Upper lobe of left lung (tissue), 5 donors: Measurements from ENCODE around the genes ABCA7, ARHGAP45 and GPX4.

GRCh38 chr19:940122-940507, 14.3 kb downstream of the ARID3A start:
- PRO-cap, 2 experiments: no peak in any of the 2 experiments
- RAMPAGE, long total RNA, 4 experiments: no peak in any of the 4 experiments

DNA sequence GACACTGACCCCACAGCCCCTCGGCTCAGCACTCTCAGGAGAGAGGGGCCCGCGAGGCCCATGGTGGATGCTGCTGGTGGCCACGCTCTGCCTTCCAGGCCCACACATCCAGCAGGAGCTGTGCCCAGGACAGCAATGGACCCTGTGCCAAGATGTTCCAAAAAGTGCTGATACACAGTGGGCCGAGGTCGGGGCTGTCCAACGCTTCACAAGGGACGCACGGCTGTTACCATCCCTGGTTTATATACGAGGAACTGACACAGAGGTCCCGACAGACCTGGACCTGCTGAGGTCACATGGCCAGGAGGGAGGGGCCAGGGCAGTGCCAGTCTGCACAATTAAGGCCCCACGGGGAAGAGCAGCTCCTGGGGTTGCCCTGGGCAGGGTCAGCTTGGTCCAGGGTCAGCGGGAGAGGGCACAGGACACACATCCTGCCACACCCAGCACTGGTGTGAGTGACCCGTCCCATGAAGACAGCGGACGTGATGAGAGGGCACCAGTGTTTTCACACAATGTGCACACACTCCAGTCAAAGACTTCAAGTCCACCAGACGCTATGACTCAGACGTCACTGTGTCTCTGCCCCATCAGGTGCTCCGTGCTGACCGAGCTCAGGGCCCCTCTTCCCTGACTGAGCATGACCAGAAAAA, 4.4 kb downstream of the TMEM259 start:
- PRO-cap, 2 experiments: no peak in any of the 2 experiments
- RAMPAGE, long total RNA, 4 experiments: no peak in any of the 4 experiments

- PRO-cap, 2 experiments: no peak in any of the 2 experiments
- RAMPAGE, long total RNA, 4 experiments: no peak in any of the 4 experiments
Measured at GRCh38 chr19:1018672-1019555, 2.0 kb downstream of the TMEM259 start.

GRCh38 chr19:1039318-1040433, at the start of gene ABCA7:
TSS of gene ABCA7 (plus strand) at chr19:1040107.
- PRO-cap, 2 experiments: peak in 2 of 2 experiments; most common plus-strand start chr19:1040048 (in 1); most common minus-strand start chr19:1039929 (in 2)
- RAMPAGE, long total RNA, 4 experiments: start-site peak on the plus strand in 3 of 4 experiments, at chr19:1040076-1040157 at its widest, 37 to 172 reads per replicate

DNA sequence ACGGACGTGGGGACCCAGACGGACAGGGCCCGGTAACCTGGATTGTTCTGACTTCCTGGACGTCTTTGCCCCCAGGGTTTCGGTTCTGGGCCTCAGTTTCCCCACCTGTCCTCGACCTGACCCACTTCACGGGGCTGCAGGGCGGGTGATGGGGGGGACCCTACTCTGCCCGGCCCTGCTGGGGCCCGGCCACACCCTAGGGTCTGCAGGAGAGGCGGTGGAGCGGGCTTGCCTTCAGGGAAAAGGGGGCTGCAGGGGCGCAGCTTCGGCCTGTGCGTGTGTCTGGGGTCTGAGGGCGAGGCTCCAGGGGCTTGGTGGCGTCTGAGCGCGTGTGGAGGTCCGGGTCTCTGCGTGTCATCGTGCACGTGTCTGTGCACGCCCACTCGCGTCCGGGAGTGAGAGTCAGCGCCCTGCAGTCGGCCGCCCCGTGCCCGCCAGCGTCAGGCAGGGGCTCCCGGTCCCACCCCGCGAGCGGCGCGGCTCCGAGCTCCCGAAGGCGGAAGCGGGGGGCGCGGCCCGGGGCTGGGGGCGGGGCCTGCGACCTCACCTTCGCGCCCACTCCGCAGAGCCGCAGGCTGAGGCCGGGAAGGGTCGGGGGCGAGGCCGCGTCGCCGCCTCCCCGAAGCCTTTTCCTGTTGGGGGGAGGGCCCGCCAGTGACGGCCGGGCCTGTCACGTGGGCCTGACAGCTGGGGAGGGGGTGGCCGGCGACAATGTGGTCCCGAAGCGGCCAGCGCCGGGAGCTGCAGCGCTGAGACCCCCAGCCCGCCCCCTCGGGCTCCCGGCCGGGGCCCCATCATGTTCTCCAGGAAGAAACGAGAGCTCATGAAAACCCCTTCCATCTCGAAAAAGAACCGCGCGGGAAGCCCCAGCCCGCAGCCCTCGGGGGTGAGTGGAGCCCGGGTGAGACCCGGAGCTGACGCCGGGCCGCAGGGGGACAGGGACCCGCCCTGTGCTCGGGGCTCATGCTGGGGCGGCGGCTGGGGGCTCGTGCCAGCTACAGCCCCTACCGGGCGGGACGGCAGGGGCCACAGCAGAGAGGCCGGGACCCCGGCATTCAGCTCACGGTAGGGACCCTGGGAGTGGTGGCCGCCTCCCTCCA, at the start of gene ARHGAP45:
Gene ARHGAP45, plus strand, starts transcription at position 558 of the 1,100 bp plus-strand sequence.
- PRO-cap, 2 experiments: peak in 2 of 2 experiments; most common plus-strand start position 573 of the sequence (in 2); most common minus-strand start position 291 of the sequence (in 1)
- RAMPAGE, long total RNA, 4 experiments: start-site peak on the plus strand in 3 of 4 experiments, centred at positions 575 to 694 of the sequence, 24 to 53 reads per replicate

- PRO-cap, 2 experiments: no peak in any of the 2 experiments
- RAMPAGE, long total RNA, 4 experiments: no peak in any of the 4 experiments
Measured at GRCh38 chr19:1083382-1083854, 11.8 kb downstream of the POLR2E start.

DNA sequence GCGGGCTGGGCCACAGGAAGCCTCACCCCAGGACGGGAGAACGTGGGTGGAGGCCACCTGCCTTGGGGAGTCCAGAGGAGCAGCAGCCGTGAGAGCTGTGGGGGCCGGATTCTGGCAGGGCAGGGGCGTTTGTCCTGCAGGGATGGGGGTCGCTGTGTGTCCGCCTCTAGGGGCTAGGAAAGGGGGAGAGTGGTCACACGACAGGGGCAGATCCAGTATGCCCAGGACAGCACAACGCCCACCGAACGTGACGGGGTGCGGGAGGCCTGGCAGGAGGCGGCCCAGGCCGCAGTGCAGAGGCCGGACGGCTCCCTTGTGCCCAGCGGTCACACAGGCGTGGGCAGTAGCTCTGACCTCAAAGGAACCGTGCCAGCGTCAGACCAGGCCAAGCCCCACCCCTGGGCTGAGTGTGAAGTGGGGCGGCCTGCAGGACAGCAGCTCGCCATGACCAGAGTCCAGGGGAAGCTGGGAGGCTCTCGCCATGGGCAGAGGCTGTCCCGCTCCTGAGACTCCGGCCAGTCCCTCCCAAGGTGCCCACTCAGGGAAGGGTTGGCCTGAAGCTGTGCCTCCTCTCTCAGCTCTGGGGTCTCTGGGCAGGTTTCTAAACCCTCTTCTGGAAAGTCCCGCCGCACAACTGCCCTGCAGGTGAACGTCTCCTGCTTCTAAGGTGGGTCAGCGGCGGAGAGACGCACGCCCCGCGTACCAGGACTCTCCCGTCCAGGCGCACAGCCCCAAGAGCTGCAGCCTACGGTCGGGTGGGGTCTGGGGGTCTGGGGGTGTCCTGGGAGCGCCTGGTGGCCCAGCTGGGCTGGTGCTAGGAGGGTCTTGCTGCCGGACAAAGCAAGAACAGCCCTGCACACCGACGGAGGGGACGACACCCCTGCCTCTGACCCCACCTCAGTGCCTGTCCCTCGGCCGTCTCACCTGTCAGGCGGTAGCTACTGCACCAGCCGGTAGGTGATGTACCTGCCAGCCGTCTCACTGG, 6.3 kb downstream of the POLR2E start:
- PRO-cap, 2 experiments: no peak in any of the 2 experiments
- RAMPAGE, long total RNA, 4 experiments: no peak in any of the 4 experiments

DNA sequence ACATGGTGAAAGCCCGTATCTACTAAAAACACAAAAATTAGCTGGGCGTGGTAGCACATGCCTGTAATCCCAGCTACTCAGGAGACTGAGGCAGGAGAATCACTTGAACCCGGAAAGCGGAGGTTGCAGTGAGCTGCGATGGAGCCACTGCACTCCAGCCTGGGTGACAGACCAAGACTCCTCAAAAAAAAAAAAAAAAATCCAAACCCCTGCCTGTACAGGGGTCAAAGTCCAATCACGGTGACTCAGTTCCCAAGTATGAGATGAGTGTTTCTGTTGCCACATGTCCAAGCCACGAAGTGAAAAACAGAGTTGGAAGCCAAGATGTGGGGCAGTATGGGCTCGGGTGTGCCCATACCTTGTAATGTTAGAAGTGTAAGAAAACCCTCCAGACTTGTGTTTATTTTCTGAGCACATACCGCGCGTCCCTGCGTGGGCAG, 1.4 kb upstream of the GPX4 start:
- PRO-cap, 2 experiments: no peak in any of the 2 experiments
- RAMPAGE, long total RNA, 4 experiments: no peak in any of the 4 experiments

- PRO-cap, 2 experiments: peak in 2 of 2 experiments; most common plus-strand start chr19:1103994 (in 1); most common minus-strand start chr19:1104164 (in 1)
- RAMPAGE, long total RNA, 4 experiments: start-site peak on the plus strand in 4 of 4 experiments, at chr19:1104040-1104092 at its widest, 1,185 to 10,704 reads per replicate
Measured at GRCh38 chr19:1103866-1104213, at the start of gene GPX4. TSS of gene GPX4 (plus strand) at chr19:1103994.

- PRO-cap, 2 experiments: no peak in any of the 2 experiments
- RAMPAGE, long total RNA, 4 experiments: no peak in any of the 4 experiments
Measured at GRCh38 chr19:1106054-1106925, 2.5 kb downstream of the GPX4 start.

DNA sequence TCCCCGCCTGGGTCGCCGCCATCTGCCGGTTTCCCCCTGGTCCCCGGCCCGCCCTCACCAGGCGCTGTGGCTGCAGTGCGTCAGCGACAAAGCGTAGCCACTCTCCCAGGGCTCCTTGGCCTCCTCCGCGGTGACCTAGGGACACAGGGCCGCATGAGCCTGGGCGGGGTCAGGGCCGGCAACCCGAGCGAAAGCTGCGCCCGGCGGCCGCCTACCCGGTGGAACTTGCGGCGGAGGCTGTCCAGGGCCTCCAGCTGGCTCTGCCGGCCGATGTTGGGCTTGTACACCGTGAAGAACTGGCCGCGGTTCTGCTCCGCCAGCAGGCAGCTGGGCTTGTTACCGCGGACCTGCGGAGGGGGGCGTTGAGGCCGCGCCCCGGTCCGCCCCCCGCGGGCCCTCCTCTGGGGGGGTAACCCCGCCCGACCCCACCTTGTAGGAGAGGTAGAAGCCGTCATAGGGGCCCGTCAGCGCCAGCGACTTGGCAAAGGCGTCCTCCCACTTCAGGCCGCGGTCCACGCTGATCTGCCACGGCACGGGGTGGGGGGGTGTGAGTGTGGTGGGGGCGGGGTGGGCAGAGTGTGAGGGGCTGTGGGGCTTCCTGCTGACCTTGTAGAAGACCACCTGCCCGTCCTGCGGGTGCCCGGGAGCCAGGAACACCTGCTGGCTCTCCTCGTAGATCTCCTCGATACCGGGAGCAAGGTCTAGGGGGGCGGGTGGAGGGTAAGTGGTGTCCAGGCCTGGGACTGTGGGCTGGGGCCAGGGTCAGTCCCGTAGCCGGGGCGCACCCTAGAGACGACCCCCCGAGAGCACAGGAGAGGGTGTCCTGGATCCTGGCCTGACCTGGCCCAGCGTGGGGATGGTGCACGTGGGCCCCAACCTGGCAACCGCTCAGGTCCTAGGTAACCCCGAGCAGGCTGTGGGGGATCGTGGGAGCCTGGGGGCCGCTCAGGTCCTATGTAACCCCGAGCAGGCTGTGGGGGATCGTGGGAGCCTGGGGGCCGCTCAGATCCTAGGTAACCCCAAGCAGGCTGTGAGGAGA, 5.6 kb downstream of the GPX4 start:
- PRO-cap, 2 experiments: no peak in any of the 2 experiments
- RAMPAGE, long total RNA, 4 experiments: no peak in any of the 4 experiments

DNA sequence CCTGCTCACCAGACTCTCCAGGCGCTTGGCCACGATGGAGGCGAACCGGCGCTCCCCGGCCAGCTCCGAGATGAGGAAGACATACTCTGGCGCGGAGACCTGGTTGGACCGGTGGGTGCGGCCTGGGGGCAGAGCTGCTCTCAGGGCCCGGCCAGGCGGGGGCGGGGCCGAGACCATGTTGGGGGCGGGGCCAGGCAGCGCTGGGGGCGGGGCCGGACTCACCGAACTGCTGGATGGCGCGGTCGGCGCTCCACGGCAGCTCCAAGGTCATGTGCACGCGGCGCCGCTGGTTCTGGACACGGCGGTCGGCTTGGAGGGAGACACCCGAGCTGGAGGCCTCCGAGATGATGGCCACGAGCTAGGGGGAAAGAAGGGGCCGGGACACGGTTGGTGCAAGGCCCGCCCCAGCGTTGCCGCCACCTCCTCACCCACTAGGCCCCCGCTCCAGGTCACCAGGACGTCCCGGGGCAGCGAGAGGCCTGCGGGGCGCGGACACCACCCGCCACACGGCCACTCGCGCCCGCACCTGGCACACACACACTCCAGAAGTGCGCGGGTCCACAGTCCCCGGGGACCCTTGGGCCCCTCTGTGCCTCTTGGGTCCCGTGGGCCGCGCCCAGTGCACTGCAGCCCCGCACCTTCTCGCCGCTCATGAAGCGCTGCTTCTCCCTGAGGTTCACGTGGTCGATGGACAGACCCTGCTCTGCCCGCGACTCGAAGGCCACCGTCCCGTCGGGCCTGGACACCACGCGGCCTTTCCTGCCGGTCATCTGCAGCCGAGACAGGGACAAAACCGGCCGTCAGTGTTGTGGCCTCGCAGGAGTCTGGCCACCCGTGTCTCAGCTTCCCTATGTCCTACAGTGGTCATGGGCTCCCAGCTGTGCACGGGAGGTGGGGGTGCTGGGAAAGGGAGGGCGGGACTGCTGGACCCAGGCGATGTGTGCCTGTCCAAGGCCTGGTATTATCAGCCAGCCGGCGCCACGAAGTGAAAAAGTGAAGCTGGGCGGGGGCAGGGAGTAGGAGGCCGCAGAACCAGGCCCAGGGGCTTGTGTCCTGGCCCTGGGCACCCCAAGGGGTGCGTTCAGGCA, 8.7 kb downstream of the GPX4 start:
- PRO-cap, 2 experiments: no peak in any of the 2 experiments
- RAMPAGE, long total RNA, 4 experiments: no peak in any of the 4 experiments

DNA sequence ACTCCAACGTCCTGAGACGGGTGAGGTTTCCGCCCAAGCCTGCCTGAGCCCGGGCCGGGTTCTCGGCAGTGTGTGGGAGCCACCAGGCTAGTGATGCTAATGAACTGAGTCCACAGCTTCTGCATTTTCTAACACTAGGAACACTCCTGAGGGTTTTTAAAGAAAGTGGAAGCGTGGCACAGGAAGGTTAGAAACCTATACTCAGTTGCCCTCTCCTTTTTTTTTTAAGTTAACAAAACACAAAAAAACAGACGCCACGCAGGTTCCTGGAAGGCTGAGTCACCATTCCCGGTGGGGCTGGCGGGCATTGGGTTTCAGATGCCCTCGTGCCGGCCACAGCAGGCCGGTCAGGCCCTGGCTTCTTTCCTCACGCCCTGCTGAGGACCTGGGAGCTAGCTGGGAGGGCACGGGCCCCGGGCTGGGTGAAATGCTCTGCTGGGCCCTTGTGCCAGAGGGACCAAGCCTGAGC, 22.3 kb downstream of the GPX4 start:
- PRO-cap, 2 experiments: no peak in any of the 2 experiments
- RAMPAGE, long total RNA, 4 experiments: no peak in any of the 4 experiments

DNA sequence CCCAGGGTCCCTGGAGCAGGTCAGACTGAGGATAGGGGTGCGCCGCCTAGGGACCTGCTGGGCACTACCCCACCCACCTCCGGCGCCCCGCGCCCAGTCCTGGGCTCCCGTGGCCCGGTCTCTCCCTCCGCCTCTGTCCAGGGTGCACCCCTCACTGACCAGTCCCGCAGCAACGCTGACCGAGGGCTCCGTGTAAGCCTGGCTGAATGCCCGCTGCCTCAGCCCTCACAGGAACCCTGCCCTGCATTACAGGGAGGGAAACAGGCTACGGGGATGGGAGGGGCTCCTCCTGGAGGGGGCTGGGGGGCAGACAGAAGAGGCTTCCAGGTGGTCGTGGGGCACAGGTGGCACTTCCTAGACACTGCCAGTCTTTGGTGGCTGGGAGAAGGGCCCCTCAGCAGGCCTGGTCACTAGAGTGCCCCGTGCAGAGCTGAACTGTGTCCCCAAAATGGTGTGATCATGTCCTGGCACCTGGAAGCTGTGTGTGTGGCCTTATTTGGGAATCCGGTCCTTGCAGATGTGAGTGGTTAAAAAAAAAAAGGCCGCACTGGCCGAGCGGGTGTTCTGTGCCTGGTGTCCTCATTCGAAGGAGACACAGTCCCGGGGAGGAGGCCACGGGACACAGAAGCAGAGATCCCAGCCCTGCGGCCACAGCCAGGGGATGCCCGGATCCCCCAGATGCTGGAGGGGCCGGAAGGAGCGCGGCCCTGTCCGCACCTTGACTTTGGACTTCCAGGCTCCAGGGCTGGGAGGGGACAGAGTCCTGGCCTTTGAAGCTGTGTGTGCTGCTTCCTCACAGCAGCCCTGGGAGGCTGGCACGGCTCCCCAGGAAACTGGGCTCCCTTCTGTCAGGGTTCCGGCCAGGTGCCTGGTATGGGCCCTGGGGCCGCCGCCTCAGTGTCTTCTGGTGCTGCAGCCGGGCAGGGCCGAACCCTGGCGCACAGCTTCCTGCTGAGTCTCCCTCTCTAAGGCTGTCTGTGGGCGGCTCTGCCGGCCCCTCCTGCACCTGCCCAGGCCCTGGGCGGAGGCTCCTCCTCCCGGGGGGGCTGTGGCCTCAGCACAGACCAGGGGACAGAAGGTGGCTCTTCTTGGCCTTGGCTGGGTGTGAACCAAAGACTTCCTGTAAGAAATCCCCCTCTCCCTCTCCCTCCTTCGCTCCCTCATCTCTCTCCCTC, 32.1 kb downstream of the GPX4 start:
- PRO-cap, 2 experiments: peak in 2 of 2 experiments; most common plus-strand start position 595 of the sequence (in 1); most common minus-strand start position 156 of the sequence (in 1)
- RAMPAGE, long total RNA, 4 experiments: no peak in any of the 4 experiments

DNA sequence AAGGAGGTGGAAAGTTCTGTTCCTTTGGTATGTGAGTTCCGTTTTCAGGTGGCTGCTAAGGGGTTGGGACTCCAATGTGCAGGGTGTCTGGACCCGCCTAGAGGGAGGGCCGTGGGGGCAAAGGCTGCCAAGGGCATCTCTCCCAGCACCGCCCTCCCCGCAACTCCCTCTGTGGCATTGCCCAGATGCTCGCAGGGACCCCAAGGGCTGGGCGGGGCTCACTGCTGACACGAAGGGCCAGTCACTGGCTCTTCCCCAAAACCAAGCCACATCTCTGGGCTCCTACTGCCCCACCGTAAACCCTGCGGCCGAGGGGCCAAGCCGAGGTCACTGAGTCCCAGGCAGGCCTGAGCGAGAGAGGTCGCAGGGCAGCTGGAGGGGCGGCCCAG, 27.2 kb downstream of the SBNO2 start:
- PRO-cap, 2 experiments: no peak in any of the 2 experiments
- RAMPAGE, long total RNA, 4 experiments: no peak in any of the 4 experiments

- PRO-cap, 2 experiments: no peak in any of the 2 experiments
- RAMPAGE, long total RNA, 4 experiments: no peak in any of the 4 experiments
Measured at GRCh38 chr19:1164184-1164833, 9.8 kb downstream of the SBNO2 start.

DNA sequence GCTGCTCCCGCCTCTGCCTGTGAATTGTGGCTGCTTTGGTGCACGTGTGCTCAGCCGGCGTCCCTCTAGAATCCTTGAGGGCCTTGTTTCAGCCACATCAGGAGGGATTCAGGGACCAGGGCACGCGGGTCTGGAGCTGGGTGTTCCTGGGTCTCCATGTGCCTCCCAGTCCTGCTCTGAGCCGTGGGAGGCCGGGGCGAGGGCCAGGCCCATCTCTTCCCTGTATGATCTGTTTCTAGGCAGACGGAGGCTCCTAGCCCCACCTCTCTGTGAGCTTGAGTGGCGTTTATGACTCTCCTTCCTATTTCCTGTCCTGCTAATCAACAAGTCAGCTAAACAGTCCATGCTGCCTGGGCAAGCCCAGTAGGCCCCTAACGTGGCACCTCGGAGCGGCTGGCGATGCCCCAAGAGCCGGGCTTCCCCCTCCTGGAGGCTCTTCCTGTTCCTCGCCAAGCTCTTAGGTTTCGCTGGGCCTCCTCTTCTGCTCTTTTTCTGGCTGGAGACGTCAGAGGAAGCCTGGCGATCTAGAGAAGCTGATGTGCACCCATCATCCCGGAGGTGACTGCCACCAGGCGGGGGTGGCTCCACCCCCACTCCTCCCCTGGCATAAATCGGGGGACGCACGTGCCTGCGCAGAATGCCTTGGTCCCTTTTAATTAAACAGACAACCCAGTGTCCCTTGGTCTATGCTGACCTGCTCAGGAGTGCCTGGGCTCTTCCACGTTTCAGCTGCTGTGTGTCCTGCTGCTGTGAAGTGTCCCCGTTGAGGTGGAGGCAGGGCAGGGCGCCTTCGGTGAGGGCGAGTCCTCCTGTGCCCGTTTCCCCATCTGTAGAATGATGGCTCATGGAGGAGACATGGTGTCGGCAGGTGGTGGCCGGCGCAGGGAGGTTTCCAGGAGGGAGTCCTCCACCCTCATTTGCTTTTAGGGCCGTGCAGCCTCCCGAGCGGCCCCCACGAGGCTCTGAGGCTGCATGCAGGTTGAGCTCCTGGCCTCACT, 8.4 kb downstream of the STK11 start:
- PRO-cap, 2 experiments: peak in 1 of 2 experiments; most common plus-strand start position 326 of the sequence (in 1); most common minus-strand start position 231 of the sequence (in 1)
- RAMPAGE, long total RNA, 4 experiments: no peak in any of the 4 experiments

- PRO-cap, 2 experiments: peak in 1 of 2 experiments; most common plus-strand start chr19:1355845 (in 1); most common minus-strand start chr19:1355721 (in 1)
- RAMPAGE, long total RNA, 4 experiments: no peak in any of the 4 experiments
Measured at GRCh38 chr19:1355491-1356464, 1.0 kb downstream of the PWWP3A start.

DNA sequence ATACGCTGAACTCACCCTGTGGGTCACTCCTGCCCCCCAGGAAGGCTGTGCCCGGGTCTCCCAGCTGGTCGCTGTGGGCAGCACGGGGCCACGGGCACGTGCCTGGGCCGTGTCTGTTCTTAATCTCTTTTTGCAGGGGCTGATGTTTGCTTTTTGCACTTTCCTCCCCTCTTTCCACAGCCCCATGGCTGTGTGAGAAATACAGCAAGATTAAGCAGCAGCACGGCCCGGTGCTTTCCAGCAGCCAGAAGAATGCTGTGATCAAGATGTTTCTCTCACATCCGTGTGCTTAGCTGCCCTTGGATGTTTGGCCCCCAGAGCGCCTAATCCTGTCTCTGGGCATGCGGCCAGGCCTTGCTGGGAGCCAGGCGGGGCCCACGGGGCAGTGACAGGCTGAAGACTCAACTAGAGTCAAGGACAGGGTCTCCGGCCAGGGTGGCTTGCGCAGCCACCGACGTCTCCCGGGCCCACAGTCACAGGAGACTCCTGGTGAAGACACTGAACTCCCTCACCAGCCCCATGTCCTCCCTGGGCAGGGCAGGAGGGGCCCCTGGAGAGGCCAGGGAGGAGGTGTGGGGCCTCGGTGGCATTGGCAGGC, 10.3 kb upstream of the NDUFS7 start:
- PRO-cap, 2 experiments: no peak in any of the 2 experiments
- RAMPAGE, long total RNA, 4 experiments: no peak in any of the 4 experiments

- PRO-cap, 2 experiments: no peak in any of the 2 experiments
- RAMPAGE, long total RNA, 4 experiments: no peak in any of the 4 experiments
Measured at GRCh38 chr19:1406529-1406879, 882 bp upstream of the DAZAP1 start.